Mesenchymal stem cell of adipose (primary cell): Measurements from ENCODE around the gene DHX30.

DNA sequence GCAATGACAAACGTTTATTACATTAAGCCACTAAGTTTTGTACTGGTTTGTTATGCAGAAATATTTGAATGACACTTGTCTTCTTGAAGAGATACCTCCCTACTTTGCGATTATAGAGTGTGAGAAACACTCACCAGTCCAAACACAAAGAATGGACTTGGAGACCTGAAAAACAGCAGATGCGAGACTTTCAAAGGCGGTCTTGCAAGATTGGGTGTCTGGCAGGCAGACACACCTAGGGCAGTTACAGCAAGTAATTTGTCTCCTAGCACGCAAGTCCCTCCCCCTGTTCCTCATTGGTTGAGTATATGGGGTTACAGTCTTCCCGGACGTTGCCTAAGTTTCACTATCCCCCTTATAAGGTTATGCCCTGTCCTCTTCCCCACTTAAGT lies 83.7 kb upstream of the XCR1 start:
- CAGE, long polyA plus RNA, result no peak

- CAGE, long polyA plus RNA, result no peak
Measured at GRCh38 chr3:46162852-46163630, 45.1 kb downstream of the CCR1 start.

DNA sequence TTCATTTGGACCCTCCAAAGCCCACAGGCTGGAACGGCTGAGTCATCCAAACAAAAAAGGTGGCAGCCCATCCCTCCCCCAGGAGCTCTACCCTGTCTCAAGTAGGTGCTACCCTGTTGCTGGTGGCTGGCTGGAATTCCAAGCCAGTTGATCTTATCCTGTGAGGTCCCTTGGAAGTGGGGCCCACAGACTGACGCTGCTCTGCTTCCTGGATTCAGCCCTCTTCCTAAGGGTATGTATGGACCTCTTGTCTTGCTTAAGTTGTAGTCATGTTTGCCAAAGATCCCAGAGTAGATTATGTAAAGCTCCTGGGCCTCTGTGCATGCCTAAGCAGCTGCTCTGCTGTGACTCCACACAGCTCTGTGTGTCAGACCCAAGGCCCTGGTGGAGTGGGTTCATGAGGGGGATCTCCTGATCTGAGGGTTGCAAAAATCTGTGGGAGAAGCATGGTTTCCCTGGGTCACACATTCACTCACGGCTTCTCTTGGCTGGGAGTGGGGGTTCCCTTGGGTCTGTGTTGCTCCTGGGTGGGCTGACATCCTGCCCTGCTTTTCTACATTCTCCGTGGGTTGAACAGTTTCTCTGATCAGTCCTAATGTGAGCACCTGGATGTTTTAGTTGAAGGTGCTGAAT lies 44.4 kb downstream of the CCR1 start:
- CAGE, long polyA plus RNA, result no peak

DNA sequence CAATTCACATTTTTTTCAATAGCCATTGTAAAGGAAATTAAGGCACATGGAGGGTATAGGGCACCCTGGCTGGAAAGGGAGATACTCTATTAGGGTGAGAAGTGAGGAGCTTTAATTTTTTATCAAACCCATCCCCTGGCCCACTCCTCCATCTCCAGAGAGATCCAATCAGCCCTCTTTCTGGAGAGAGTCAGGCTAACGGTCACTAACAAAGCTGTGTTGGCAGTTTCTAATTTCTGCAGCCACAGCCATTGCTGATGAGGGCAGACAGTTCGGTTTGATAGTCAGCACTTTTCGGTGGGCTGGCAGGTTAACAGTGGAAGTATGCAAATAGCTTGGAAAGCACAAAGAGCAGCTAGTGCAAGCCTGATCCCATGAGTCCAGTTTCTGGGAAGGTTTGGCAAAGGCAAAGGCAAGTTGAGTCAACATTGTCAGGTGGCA lies 1.9 kb downstream of the CCR1 start:
- CAGE, long polyA plus RNA, result no peak

DNA sequence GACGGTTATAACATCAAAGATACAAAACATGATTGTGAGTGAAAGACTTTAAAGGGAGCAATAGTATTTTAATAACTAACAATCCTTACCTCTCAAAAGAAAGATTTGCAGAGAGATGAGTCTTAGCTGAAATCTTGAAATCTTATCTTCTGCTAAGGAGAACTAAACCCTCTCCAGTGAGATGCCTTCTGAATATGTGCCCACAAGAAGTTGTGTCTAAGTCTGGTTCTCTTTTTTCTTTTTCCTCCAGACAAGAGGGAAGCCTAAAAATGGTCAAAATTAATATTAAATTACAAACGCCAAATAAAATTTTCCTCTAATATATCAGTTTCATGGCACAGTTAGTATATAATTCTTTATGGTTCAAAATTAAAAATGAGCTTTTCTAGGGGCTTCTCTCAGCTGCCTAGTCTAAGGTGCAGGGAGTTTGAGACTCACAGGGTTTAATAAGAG lies 435 bp downstream of the CCR5 start:
- CAGE, long polyA plus RNA, result no peak

- CAGE, long polyA plus RNA, result no peak
Measured at GRCh38 chr3:46545700-46546441, 20.2 kb downstream of the LRRC2 start.

- CAGE, long polyA plus RNA, result no peak
Measured at GRCh38 chr3:46579498-46580265, 2.1 kb downstream of the TDGF1 start.

DNA sequence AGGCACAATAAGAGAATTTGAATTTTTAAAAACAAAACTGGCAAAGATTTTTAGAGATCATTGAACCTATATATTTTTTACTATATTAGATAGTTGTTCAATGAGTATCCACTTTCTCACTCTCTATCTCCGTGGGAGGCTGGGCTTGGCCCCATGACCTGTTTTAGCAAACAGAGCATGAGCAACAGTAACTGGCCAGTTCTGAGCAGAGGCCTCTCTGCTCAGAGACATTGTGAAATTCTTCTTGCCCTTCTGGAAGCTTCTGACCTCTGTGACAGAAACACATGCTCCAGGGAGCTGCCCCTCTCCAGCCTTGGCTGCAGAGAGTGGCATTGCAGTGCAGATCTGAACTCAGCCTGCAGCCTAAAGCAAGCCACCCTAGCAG lies 20.4 kb downstream of the FAM240A start:
- CAGE, long polyA plus RNA, result no peak

DNA sequence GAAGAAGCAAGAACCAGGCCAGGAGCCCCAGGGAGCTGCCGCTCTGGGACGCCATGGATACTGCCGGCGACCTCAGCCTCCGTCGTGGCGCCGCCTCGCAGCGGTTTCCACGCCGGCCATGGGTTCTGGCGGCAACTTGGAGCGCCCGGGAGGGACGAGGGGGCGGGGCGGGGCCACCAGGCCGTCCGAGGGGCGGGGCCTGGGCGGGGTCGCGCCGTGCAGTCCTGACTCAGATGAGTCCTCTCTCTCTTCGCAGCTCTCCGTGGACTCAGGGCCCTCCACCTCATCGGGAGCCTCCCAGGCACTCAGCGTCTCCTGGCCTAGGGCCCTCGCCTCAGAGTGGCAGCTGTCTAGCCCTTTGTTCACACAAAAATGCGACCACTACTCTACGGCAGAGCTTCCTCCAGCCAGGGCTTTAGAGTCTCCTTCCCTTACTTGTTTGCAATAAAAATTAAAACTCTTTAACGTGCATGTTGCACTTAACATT lies 50.8 kb downstream of the MYL3 start:
- CAGE, long polyA plus RNA, result no peak

DNA sequence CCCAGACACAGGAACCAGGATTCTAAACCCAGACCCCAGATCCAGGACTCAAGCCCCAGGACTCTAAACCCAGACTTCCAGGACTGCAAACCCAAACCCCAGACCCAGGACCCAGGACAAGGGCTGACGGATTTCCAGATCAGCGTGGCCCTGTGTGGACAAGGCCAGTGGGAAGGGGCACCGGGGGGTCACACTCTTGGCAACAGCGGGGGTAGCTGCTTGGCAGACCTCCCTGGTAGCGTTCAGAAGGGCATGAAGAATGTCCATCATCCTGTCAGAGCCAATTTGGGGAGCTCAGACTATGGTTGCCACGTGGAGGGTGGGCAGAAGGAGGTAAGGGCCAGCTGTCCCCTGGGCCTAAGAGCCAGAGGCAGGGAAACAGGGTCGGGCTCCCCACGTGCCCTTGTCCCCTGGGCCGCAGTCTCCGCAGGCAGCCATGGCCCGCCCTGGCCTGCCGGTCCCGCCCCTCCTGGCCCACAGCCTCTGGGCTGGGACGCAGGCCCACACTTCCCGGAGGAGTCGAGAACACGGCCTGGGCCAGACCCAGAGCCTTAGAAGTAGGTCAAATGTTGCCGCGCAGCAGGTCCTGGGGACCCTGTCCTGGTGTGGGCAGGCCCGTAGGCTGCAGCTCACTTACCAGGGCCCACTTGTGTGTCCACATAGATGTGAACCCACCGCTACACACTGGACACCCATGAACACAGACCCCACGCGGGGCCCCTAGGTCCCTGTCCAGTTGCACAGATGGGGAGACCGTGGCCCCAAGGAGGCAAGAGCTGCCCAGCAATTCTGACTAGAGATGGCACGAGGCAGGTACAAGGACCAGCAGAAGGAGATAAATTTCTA lies 4.2 kb upstream of the MYL3 start:
- CAGE, long polyA plus RNA, result no peak

GRCh38 chr3:46926745-46927918 lies 49.4 kb downstream of the CCDC12 start:
- CAGE, long polyA plus RNA, result no peak

- CAGE, long polyA plus RNA, result no peak
Measured at GRCh38 chr3:46929153-46929746, 47.3 kb downstream of the CCDC12 start.

DNA sequence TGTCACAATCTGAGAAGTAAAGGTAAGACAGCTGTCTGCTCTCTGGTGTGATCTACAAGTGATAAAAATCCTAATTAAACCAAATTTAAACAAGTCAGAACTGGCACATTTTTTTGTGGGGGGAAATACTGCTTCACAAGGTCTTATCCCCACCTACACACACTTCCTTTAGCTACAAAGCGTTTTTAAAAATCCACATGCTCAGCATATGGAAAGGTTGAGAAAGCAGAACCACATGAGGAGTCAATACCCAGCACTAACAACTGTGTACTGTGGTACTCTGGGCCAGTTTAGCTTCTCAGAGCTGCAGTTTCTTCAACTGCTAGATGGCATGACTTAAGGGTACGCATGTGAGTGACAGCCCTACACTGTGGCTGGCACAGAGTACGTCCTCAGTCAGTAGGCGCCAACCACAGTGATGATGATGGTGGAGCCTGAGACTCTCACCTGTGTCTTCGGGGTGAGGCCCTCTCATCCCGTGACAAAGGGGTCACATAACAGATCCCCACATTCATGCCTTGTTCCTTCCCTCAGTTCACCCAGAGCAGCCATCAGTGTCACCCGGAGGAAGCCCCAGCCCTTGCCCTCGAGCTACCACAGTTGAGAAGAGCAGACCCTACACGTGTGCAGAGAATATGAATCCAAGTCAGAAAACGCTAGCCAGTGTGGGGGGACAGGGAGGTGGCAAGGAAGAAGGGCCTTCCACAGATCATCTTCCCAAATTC lies 17.4 kb downstream of the CCDC12 start:
- CAGE, long polyA plus RNA, result no peak

DNA sequence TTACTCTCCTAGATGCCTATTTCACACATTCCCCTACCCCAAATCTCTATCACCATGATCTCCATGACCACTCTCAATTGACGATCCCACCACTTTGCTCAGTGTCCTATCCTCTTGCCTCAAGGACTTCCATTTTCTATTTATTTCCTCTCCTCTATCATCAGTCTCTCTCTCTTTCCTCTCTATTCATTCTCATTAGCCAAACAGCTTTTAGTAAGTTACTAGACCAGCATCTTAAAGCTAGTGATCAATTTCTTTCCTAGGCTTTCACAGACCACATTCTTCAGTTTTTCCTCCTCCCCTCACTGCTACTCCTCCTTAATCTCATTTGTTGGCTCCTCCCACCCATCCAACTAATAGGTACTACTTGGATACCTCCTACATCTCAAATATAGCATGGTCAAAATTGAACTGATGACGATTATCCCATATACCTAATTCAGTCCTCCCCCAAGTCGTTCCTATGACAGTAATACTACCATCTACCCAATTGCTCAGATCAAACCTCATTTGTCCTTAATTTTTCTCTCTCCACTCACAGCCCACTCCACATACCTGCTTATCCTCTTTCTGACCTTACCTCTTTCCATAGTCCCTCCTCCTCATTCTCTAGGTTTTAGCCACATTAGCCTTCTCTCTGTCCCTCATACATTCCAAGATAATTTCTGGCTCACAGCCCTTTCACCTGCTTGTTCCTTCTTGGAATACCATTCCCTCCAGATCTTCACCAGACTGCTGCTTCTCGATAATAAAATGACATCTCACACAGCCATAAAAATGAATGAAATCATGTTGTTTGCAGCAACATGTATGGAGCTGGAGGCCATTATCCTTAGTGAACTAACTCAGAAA lies 28.0 kb downstream of the SETD2 start:
- CAGE, long polyA plus RNA, result no peak

GRCh38 chr3:47164558-47164625 lies 479 bp upstream of the SETD2 start:
- CAGE, long polyA plus RNA, result no peak

DNA sequence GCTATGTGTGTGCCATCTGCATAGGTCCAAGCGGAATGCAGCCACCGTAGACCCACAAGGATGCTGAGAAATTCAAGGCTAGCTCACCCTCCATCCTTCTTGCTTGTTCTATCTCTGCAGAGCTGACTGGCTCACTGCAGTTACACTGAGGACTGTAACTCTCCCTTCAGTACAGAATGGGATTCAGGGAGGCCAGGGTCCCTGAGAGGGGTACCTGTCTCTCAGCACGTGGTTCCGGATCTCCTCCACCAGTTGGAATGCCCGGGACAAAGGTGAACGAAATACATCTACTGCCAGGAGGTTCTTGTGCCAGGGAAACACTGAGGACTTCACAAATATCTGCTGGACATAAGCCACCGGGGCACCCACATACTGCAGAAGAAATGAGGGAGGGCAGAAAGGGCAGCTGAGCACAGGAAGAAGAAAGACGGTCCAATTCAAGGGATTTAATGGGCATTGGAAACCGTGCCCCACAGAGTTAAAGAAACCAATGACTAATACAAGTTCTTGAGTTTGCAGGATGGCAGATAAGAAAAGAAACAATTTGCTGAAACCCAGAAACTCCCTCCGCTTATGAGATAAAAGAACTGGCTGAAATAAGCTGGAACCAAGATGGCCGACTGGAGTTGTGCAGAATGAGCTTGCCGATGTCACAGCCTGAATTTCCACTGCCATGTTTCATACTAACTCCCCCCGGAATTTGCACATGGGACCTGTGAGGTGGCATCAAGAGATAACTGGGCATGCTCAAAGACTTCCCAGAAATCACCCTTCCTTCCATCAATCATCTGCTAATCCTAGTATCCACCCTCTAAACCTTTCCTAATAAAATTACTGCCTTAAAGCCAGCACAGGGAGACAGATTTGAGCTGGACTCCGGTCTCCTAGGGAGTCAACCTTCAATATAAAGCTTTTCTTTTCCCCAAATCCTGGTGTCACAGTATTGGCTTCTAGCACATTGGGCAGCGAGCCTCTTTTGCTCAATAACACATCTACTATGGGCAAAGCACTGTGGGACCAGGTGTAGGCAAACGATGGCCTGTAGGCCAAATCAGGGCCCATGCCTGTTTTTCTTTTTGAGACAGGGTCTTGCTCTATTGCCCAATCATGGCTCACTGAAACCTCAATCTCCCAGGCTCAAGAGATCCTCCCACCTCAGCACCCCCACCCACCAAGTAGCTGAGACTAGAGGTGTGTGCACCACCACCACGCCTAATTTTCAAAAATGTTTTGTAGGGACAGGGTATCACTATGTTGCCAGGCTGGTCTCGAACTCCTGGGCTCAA lies 47.0 kb downstream of the SCAP start:
- CAGE, long polyA plus RNA, result no peak

GRCh38 chr3:47802578-47803206 lies at the start of gene DHX30:
Gene DHX30, plus strand, starts transcription at chr3:47803138.
- CAGE, long polyA plus RNA, result no peak

DNA sequence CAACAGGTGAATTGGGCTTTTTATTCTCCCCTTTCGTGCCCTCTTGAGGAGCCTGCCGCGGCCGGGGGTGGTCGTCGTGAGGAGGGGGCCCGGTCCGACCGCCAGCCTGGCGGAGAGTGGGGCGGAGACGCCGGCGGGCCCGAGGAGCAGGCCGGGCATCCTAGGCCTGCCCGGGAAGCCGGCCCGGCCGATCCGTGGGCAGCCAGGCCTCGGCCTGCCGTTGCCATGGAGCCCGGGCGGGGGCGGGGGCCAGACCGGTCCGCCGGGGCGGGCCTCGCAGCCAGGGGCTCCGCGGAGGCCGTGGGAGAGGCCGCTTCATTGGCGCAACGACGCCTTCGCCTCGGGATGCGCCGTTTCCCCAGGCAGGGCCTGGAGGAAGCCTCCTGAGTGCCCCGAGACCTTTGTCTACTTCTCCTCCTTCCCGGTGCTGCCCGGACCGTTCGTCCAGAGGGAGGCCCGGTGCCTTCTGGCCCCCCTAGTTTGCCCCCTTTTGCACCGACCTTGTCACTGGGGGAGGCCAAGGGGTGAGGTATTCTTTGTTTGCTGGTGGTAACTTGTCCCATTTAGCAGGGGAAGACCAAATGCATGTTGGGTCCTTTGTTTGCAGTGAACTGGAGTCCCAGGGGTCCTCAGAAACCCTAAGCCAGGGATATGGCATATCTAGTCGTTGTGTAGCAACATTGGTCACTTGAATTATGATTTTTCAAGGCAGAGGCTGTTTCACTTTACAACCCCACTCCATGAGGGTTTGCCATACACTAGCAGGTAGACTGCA lies 456 bp downstream of the DHX30 start:
- CAGE, long polyA plus RNA, result no peak

DNA sequence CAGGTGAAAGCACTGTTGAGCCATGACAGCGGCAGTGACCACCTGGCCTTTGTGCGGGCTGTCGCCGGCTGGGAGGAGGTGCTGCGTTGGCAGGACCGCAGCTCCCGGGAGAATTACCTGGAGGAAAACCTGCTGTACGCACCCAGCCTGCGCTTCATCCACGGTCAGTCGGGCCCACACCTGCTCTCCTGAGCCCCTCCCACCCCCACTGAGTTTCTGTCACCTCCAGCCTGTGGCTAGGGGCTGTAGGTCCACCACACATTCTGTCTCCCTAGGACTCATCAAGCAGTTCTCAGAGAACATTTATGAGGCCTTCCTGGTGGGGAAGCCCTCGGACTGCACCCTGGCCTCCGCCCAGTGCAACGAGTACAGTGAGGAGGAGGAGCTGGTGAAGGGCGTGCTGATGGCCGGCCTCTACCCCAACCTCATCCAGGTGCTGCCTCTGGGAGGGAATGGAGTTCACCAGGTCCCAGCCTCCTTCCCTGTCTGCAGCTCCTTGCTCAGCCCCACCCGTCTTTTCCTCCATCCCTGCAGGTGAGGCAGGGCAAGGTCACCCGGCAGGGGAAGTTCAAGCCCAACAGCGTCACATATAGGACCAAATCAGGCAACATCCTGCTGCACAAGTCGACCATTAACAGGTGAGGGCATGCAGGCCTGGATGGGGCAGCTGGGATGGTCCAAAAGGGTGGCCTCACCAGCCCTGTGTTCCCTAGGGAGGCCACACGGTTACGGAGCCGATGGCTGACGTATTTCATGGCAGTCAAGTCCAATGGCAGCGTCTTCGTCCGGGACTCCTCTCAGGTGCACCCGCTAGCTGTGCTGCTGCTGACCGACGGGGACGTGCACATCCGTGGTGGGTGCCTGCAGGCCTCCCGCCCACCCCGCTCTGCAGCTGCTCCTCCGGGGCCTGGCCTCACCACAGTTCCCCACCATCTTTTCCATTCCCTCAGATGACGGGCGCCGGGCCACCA lies 46.3 kb downstream of the DHX30 start:
- CAGE, long polyA plus RNA, result no peak

DNA sequence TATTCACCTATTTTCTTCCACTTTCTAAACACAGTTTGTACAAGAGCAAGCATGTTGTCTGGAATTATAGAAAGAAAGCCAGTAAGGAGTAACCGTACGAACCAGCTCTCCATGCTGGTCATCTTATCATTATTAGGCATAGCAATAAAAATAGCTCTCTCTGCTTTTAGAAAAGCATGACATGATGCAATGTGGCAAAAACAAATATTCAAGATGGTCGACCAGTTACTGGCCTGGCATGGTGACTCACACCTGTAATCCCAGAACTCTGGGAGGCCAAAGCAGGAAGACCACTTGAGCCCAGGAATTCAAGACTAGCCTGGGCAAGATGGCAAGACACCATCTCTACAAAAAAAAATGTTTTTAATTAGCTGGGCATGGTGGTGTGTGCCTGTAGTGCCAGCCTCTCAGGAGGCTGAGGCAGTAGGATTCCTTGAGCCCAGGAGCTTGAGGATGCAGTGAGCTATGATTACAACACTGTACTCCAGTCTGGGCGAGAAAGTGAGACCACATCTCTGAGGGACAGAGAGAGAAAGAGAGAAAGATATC lies 2.7 kb upstream of the MAP4 start:
- CAGE, long polyA plus RNA, result no peak